SK-N-SH (cell line): ENCODE measurements around the gene RANBP3L.

GRCh38 chr5:36301668-36302705 is at the start of gene RANBP3L:
Gene RANBP3L (minus strand): TSS chr5:36301902.
- RRBS, result no CpG with 5 or more reads among the region's 6 CpGs
CAGE:
- cytosol, long polyA plus RNA, result no peak
- long polyA plus RNA, result no peak
- nucleus, long polyA plus RNA, result no peak

- RRBS, result no CpG with 5 or more reads among the region's 8 CpGs
CAGE:
- cytosol, long polyA plus RNA, result no peak
- long polyA plus RNA, result no peak
- nucleus, long polyA plus RNA, result no peak
These were observed 71.9 kb upstream of the RANBP3L start for GRCh38 chr5:36373599-36374012.

DNA sequence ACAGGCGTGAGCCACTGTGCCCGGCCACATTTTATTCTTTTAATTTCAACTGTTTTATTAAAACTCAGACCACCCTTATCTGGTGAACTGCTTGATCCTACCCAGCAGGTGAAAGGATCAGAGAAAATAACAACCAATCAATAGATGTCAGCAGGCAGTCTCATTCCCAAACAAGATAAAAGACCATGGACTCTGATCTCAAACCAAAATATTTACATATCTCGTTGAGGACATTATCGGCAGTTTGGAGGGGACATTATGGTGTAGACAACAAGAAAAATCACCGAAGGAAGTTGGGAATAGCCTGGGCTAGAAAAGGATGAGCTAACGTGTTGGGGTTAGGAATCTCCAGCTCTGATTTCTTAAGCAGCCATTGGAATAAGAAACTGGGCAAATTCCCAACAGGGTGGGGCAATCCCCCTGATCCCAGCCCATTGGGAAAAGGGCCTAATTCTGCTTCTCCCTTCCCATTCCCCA is 101.6 kb upstream of the RANBP3L start:
- RRBS, result no CpG with 5 or more reads among the region's 6 CpGs
CAGE:
- cytosol, long polyA plus RNA, result no peak
- long polyA plus RNA, result no peak
- nucleus, long polyA plus RNA, result no peak

GRCh38 chr5:36535257-36535795 is 71.1 kb upstream of the SLC1A3 start:
- RRBS, result no CpG with 5 or more reads among the region's 7 CpGs
CAGE:
- cytosol, long polyA plus RNA, result no peak
- long polyA plus RNA, result no peak
- nucleus, long polyA plus RNA, result no peak

DNA sequence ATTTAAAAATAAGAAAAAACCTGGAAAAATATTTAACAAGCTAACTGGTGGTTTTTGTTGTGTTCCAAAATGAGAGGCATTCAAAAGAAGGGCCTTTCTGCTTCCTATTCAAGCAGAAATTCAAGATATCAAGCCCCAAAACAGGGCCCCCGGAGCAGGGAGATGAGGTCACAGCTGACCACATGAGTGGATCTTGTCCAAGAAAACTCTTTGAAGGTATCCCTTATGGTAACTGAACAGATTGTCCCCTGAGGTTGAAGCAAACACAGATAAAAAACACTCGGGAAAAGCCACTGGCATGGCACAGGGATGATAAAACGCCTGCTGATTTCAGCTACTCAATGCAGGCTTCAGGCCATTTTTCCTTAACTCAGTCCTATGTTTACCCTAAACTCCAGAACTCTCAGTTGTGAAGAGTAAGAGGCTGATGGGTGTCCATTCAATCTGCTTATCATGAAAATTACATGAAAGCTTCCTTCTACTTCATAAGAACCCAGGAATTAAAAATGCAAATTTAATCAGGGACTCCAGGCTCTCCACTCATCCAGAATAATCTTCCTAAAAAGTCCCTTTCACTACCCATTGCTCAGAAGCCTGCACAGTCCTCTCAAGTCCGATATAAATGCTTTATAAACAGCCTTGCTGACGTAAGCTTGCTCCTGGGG is 36.0 kb upstream of the SLC1A3 start:
- RRBS, result no CpG with 5 or more reads among the region's 5 CpGs
CAGE:
- cytosol, long polyA plus RNA, result no peak
- long polyA plus RNA, result no peak
- nucleus, long polyA plus RNA, result no peak

DNA sequence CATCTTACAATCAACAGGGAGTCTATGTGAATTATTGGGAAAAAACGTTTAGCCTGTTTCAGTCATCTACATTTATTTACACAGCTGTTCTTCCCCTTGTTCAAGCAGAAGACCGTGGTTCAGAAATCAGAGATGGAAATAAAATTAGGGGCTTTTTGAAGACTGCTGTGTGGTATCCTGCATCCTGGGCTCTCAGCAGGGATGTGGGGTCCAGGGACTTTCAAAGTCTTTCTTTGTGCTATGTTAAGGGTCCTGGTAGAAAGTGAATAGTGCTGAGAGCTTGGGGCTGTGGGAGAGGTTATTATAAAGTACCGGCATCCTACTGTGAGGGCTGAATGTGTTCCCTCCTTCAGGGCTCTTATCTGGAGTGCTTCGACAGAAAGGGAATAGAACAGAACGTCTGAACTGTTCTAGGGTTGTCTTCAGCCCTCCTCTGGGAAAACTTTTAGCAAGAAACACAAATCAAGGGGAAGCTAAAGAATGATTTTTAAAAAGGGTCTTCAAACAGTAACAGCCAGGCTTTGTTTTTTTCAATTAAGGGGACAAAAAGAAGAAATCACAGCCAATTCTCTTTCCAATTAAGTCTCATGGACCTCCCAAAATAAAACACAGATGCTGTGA is 15.8 kb upstream of the SLC1A3 start:
- RRBS, result no CpG with 5 or more reads among the region's 5 CpGs
CAGE:
- cytosol, long polyA plus RNA, result no peak
- long polyA plus RNA, result no peak
- nucleus, long polyA plus RNA, result no peak

DNA sequence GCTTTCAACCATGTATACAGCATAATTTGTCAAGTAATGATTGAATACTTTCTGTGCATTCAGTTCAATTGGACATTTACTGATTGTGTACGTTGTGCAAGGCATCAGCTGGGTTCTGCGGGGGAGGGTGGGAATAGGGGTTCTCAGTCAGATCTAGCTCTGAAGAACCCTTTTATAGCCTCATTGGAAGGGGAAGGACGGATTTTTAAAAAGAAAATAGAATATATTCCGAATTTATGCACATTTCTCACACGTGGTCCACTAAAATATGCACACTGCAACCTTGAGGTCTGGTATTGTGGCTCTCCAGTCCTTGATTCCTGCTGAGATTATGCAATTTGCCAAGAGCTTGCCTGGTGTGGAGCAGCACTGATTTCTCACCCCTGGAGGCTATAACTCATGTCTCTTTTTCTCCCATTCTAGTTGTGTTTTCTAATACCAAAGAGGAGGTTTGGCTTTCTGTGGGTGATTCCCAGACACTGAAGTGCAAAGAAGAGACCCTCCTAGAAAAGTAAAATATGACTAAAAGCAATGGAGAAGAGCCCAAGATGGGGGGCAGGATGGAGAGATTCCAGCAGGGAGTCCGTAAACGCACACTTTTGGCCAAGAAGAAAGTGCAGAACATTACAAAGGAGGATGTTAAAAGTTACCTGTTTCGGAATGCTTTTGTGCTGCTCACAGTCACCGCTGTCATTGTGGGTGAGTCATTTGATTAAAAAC is 1.7 kb downstream of the SLC1A3 start:
- RRBS, result no CpG with 5 or more reads among the region's 9 CpGs
CAGE:
- cytosol, long polyA plus RNA, result no peak
- long polyA plus RNA, result no peak
- nucleus, long polyA plus RNA, result no peak

DNA sequence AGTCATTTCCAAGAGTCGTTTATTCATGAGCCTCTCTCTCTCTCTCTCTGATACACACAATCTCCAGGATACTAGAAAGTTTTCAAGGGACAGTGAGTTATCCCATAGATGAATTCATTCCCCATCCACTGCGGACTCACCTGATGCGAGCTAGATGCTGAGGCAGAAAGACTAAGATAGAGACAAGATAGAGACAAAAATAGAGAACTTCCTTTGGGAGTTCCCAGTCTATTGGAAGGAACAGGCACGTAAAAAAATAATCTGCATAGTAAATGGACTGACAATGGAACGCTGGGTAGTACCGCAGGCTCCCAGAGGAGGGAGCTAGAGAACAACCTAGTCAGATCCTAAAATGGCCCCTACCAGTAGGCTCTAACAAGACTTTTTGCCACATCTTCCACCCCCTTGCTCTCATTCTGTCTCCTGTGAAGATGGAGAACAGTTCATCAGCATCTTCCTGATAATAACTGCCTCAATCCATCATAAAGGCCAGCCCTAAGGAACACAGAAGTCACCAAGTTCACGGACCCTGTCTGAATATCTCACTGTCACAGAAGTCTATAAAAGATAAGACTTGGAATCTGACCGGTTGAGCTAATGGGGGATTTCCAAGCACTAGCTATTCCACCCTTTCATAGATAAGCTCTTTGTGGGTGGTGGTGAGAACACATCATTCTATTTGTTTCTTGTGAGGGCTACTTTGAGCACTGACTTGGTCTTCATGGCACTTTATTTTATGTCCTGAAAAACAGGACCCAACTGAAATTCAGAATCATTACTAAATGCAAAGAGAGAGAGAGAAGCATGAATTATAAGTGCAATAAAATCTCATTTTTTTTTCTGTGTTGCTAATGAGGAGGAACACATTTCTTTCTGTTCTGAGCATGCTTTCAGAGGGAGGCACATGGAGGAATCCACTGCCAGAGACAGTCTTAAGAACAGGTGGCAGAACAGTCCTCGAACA is 133.4 kb downstream of the SLC1A3 start:
- RRBS, result no CpG with 5 or more reads among the region's 9 CpGs
CAGE:
- cytosol, long polyA plus RNA, result no peak
- long polyA plus RNA, result no peak
- nucleus, long polyA plus RNA, result no peak

DNA sequence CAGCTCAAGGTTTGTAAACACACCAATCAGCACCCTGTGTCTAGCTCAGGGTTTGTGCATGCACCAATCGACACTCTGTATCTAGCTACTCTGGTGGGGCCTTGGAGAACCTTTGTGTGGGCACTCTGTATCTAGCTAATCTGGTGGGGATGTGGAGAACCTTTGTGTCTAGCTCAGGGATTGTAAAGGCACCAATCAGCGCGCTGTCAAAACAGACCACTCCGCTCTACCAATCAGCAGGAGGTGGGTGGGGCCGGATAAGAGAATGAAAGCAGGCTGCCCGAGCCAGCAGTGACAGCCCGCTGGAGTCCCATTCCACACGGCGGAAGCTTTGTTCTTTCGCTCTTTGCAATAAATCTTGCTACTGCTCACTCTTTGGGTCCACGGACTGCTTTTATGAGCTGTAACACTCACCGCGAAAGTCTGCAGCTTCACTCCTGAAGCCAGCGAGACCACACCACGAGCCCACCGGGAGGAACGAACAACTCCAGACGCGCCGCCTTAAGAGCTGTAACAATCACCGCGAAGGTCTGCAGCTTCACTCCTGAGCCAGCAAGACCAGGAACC is 93.4 kb upstream of the NIPBL start:
- RRBS, result no CpG with 5 or more reads among the region's 22 CpGs
CAGE:
- cytosol, long polyA plus RNA, result no peak
- long polyA plus RNA, result no peak
- nucleus, long polyA plus RNA, result no peak

GRCh38 chr5:36868811-36869304 is 7.7 kb upstream of the NIPBL start:
- RRBS, result no CpG with 5 or more reads among the region's 8 CpGs
CAGE:
- cytosol, long polyA plus RNA, result no peak
- long polyA plus RNA, result no peak
- nucleus, long polyA plus RNA, result no peak

DNA sequence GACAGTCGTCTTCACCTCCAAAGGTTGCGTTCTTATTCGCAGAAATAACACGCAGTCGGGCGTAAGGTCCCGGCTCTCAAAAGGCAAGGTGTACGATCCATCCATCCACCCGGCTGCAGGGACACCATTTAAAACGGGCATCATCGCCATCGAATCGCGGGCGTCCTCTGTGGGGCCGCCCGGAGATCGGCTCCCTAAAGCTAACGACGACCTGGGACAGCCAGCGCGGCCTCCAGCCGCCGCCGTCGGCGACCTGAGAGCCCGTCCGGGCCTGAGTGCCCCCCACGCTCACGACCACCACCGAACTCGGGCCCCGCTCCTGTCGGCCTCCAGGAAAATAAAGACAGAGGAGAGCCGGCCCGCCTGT is 442 bp upstream of the NIPBL start:
- RRBS, result 1% methylated on average over 24 of the region's 37 CpGs
CAGE:
- cytosol, long polyA plus RNA, result no peak
- long polyA plus RNA, result no peak
- nucleus, long polyA plus RNA, result no peak

- RRBS, result no CpG with 5 or more reads among the region's 2 CpGs
CAGE:
- cytosol, long polyA plus RNA, result no peak
- long polyA plus RNA, result no peak
- nucleus, long polyA plus RNA, result no peak
These were observed 57.4 kb downstream of the NIPBL start for GRCh38 chr5:36933814-36934494.

DNA sequence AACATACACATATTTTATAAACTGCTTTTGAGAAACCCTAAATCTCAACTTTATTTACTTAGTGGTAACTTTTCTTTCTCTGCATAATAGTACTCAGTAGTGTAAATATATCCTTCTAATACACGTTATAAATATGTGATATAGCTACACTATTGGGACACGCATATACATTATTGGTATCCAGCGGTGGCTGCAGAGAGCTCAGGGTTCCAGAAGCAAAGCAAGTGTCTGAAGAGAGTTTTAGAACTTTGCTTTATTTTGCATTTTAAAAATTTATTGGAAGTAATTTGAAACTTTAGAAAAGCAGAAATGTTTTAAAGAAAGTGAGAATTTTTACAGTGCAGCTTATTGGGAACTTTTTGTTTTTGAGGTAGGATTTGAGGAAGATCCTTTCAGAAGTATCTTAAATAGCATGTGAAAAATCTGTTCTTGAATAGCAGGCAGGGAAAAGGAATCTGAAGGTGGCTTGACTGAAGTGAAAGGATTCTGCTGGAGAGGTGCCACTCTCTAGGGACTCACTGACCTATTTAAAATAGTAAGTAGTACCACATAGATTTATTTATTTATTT is 68.9 kb downstream of the NIPBL start:
- RRBS, result no CpG with 5 or more reads among the region's 3 CpGs
CAGE:
- cytosol, long polyA plus RNA, result no peak
- long polyA plus RNA, result no peak
- nucleus, long polyA plus RNA, result no peak

- RRBS, result no CpG with 5 or more reads among the region's 7 CpGs
CAGE:
- cytosol, long polyA plus RNA, result no peak
- long polyA plus RNA, result no peak
- nucleus, long polyA plus RNA, result no peak
These were observed 108.1 kb downstream of the NIPBL start for GRCh38 chr5:36984350-36985422.

DNA sequence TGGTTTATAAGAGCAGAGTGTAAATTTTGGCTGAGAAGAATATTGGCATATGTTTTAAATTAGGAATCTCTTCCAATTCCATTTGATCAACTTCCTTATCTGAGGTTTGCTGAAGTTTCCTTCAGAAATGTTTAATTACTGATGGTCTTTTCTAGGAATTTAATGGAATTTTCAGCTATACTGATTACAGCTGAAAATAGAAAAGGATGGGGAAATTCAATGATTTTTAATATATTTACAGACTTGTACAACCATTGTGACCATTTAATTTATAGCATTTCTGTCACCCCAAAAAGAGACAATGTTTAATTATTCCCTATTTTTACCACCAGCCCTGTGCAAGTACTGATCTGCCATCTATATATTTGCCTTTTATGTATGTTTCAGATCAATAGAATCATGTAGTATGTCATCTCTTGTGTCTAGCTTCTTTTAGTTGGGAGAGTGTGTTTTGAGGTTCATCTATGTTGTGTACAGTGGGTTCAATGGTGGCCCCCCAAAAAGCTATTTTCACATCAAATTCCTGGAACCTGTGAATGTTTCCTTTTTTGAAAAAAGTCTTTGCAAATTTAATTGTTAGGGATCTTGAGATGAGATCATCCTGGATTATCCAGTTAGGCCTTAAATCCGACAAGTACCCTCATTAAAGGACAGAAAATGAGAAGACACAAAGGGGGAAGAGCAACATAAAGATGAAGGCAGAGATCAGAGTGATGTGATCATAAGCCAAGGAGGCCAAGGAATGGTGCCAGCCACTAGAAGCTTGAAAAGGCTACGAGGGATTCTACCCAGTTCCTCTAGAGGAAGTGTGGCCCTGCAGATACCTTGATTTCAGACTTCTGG is 211.1 kb downstream of the WDR70 start:
- RRBS, result no CpG with 5 or more reads among the region's 2 CpGs
CAGE:
- cytosol, long polyA plus RNA, result no peak
- long polyA plus RNA, result no peak
- nucleus, long polyA plus RNA, result no peak

DNA sequence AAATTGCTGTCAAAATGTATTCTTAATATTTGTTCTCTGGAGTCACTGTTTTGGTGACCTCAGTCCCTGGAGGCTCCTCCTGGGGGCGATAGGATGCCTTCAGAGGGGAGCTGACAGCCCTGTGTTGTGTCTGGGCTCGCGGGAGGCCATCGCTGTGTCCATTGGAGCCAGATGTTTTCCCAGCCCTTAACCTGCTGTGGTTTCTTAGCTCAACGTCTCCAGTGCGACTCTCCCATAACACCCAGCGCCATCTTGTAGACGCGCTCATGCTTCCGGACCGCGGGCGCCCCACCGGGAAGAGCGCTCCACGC is 112.2 kb upstream of the GDNF start:
- RRBS, result no CpG with 5 or more reads among the region's 16 CpGs
CAGE:
- cytosol, long polyA plus RNA, result no peak
- long polyA plus RNA, result no peak
- nucleus, long polyA plus RNA, result no peak

GRCh38 chr5:38168304-38168559 is 90.1 kb upstream of the EGFLAM start:
- RRBS, result no CpG with 5 or more reads among the region's 4 CpGs
CAGE:
- cytosol, long polyA plus RNA, result no peak
- long polyA plus RNA, result no peak
- nucleus, long polyA plus RNA, result no peak

GRCh38 chr5:38843564-38844249 is 2.1 kb upstream of the OSMR start:
- RRBS, result no CpG with 5 or more reads among the region's 4 CpGs
CAGE:
- cytosol, long polyA plus RNA, result no peak
- long polyA plus RNA, result no peak
- nucleus, long polyA plus RNA, result no peak

DNA sequence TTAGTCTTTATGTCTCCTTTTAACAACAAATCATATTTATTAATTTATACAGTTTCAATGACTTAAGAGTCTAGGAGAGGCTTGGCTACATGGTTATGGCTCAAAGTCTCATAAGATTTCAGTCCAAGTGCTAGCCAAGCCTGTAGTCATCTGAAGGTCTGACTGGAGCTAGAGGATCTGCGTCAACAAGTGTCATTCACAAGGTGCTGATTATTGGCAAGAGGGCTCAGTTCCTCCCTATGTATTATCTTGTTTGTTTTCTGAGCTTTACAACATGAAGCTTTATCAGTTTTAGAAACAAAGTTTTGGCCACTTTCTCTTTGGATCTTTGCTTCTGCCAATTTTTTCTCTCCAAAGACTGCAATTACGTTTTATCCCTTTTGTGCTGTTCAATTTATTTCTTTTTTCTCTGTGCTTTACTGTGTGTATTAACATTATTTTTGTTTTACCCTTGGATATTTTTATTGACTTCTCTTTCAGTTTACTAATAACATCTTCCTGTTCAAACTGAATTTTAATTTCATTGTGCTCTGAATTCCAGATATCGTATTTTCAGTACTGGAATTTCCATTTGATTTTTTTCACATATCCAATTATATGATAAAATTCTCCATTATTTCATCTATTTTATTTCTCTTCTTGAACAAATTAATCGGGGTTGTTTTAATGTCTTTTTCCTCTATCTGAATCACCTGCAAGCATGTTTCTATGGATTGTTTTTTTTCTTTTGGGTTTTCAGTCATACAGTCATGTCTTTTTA is 94.5 kb downstream of the RICTOR start:
- RRBS, result no CpG with 5 or more reads among the region's 4 CpGs
CAGE:
- cytosol, long polyA plus RNA, result no peak
- long polyA plus RNA, result no peak
- nucleus, long polyA plus RNA, result no peak

GRCh38 chr5:39067390-39067876 is 6.8 kb downstream of the RICTOR start:
- RRBS, result no CpG with 5 or more reads among the region's 1 CpG
CAGE:
- cytosol, long polyA plus RNA, result no peak
- long polyA plus RNA, result no peak
- nucleus, long polyA plus RNA, result no peak